NT2/D1 (cell line): ENCODE results near the gene GRM4.

- RRBS, 2 experiments: no CpG with 5 or more reads among the region's 7 CpGs
Observed at GRCh38 chr6:33709981-33710653, 1.4 kb downstream of the UQCC2 start.

- RRBS, 2 experiments: no CpG with 5 or more reads among the region's 30 CpGs
Observed at GRCh38 chr6:33727713-33729180, 16.7 kb upstream of the UQCC2 start.

DNA sequence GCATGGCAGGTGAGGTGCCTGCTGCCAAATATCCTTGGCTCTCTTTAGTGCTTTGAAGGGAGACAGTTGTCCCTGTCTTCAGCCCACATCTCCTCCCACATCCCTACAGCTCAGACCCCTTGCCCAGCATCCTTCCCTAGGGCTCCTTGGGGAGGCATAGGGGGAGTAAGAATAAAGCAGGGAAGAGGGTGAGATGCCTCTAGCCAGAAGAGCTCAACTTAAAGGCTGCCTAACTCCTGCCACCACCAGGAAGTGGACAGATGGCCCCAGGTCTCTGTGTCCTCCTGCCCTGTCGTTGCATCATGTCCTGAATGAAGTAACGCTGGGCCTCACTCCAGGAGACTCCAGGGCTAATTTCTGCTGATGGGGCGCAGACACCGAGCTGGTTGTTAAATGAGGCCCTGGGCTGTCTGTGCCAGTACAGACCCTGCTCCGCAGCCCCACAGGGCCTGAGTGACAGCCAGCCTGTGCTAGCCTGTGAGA lies 6.6 kb downstream of the IP6K3 start:
- RRBS, 2 experiments: no CpG with 5 or more reads among the region's 5 CpGs

GRCh38 chr6:33743860-33744923 lies 2.5 kb downstream of the IP6K3 start:
- RRBS, 2 experiments: no CpG with 5 or more reads among the region's 12 CpGs

DNA sequence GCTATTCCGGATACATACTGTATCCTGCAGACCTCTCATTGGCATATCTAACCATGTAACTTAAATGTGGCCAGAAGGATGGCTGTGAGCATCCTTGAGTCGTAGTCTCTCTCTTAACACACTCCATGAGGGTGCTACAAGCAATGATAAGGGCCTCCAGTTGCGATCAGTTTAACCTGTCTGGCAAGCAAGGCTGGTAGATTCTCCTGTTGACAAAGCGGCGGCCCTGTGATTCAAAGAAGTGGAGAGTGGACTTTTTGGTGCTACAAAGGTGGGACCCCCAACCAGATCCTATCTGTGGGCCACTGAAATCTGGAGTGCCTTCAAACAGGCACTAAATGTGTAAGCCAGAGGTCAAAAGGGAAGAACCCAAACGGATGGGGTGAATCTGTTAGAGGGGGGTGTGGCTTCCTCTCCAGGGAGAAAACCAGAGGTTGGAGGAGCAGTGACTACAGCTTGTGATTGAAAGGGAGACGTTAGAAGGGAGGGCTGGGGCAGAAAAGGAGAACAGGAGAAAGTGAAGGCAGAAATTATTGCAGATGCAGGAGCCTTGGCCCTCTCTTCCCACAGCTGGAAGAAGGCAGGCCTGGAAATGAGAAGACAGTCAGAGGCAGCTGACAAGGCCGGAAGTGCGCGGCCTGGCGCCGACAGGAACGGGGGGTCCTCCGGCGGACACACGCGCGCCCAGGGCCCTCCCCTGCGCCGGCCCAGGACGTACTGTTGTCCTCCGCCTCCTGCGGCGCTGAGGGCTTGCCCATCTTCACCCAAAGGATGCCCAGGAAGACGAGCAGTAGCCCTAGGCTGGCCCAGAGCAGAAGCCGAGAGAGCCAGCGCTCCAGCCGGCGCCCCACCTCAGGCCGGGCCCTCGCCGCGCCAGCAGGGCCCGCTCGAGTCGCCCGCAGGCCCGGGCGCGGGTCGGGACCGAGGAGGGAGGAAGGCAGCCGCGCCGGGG lies 991 bp downstream of the LEMD2 start:
- RRBS, 2 experiments: 1% methylated on average over 29 of the region's 45 CpGs

DNA sequence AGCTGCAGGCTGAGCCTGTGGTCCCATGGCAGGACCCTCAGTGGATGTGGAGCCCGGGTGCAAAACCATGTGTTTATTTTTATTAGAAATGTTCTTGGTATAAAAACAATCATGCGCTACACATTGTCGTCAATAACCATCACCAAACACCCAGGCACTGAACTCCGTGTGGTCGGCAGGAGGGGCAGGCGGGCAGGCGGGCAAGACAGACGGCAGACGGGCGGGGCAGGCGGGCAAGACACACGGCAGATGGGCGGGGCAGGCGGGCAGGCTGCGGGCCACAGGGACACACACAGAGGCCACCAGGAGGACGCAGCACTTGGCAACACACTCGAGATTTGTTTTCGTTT lies 124.1 kb downstream of the GRM4 start:
- RRBS, 2 experiments: no CpG with 5 or more reads among the region's 18 CpGs

GRCh38 chr6:34145451-34146269 lies at the start of gene GRM4:
Gene GRM4, minus strand, starts transcription at chr6:34146087.
- RRBS, 2 experiments: 1 to 2% methylated on average over 29 of the region's 64 CpGs

- RRBS, 2 experiments: no CpG with 5 or more reads among the region's 13 CpGs
Observed at GRCh38 chr6:34238438-34239048, 1.9 kb downstream of the HMGA1 start.

- RRBS, 2 experiments: no CpG with 5 or more reads among the region's 3 CpGs
Observed at GRCh38 chr6:34273263-34273859, 24.6 kb upstream of the SMIM29 start.

- RRBS, 2 experiments: no CpG with 5 or more reads among the region's 9 CpGs
Observed at GRCh38 chr6:34424493-34424871, 1.4 kb downstream of the RPS10 start.

DNA sequence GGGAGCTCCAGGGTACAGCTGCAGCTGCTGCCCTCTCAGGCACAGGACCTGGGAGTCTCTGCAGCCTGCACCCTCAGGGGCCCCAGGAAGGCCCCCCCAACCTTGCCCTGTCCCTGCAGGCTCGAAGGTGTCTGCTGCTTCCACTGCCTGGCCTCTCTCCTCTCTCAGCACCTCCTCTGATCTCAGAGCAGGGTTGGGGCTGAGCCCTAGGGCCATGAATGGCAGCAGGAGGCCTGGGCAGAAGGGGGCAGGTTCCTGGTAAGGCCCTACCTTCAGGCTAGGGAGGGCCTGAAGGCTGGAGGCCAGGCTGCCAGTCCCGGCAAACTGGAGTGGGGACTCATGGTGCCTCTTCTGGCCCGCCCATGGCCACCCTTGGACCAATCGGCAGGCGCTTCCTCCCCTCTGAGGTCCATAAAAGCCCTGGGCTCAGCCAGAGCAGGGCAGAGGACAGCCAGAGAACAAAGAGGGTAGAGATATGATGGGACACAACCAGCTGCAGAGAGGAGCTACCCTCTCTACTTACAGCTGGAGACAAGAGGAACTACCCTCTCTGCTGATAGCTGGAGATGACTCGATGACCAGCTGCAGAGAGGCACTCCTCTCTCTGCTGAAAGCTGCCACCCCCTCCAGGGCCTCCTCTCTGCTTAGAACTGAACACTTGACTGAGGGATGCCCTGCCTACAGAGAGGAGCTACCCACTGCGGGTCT lies 7.8 kb upstream of the PACSIN1 start:
- RRBS, 2 experiments: no CpG with 5 or more reads among the region's 7 CpGs

GRCh38 chr6:34531868-34532538 lies 24.1 kb downstream of the SPDEF start:
- RRBS, 2 experiments: no CpG with 5 or more reads among the region's 20 CpGs

DNA sequence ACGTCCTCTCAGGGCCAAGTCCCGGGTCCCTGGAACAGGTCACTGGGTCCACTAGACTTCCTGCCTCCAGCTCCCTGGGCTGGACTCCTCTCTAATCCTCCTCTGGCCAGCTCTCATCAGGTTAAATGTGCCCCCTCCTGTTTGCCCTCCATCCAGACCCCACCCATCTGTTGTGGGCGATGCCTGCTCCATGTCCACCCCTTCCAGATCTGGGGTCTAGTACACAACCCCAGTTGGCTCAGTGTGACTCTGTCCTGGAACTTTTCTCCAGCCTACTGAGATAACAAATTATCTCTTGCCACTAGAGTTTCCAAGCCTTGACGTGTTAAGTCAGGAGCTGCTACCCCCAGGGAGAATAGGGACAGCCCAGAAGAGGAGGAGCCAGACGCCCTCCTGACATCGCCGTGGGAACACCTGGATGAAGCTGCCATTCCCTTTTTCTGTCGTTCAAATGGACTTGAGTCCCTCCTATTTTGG lies 3.7 kb upstream of the SPDEF start:
- RRBS, 2 experiments: no CpG with 5 or more reads among the region's 8 CpGs

GRCh38 chr6:34576501-34576988 lies 20.4 kb upstream of the SPDEF start:
- RRBS, 2 experiments: no CpG with 5 or more reads among the region's 11 CpGs

- RRBS, 2 experiments: no CpG with 5 or more reads among the region's 3 CpGs
Observed at GRCh38 chr6:34596755-34597603, 40.9 kb upstream of the SPDEF start.

GRCh38 chr6:34773268-34773835 lies 16.0 kb downstream of the SNRPC start:
- RRBS, 2 experiments: no CpG with 5 or more reads among the region's 9 CpGs

- RRBS, 2 experiments: no CpG with 5 or more reads among the region's 7 CpGs
Observed at GRCh38 chr6:34793073-34793404, 1.2 kb downstream of the BLTP3A start.

- RRBS, 2 experiments: no CpG with 5 or more reads among the region's 8 CpGs
Observed at GRCh38 chr6:34958577-34959369, 69.7 kb downstream of the ANKS1A start.

DNA sequence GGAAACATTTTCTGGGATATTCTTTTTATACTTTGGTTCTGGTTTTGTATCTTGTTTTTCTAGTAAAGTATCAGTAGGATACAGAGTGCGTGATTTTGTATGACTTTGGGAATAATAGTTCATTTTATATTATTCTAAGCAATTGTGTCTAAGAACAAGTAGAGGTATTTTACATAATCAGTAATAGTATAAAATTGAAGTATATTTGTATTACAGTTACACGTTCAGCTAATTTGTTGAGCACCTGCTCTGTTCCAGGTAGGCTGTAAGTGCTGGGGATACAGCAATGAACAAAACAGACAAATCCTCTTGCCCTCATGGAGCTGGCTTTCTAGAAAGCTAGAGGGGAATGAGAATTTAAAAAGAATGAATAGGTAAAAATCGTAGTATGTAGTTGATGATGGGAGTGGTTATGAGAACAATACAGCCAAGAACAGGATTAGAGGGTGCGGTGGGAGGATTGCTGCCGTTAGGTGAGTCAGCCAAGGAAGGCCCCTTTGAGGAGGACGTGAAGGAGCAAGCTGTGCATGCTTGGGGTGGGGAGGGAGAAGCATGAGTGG lies 114.9 kb downstream of the TCP11 start:
- RRBS, 2 experiments: no CpG with 5 or more reads among the region's 6 CpGs

GRCh38 chr6:35042015-35042454 lies 99.1 kb downstream of the TCP11 start:
- RRBS, 2 experiments: no CpG with 5 or more reads among the region's 2 CpGs